A375 (cell line): ENCODE measurements around a stretch of chr3.

DNA sequence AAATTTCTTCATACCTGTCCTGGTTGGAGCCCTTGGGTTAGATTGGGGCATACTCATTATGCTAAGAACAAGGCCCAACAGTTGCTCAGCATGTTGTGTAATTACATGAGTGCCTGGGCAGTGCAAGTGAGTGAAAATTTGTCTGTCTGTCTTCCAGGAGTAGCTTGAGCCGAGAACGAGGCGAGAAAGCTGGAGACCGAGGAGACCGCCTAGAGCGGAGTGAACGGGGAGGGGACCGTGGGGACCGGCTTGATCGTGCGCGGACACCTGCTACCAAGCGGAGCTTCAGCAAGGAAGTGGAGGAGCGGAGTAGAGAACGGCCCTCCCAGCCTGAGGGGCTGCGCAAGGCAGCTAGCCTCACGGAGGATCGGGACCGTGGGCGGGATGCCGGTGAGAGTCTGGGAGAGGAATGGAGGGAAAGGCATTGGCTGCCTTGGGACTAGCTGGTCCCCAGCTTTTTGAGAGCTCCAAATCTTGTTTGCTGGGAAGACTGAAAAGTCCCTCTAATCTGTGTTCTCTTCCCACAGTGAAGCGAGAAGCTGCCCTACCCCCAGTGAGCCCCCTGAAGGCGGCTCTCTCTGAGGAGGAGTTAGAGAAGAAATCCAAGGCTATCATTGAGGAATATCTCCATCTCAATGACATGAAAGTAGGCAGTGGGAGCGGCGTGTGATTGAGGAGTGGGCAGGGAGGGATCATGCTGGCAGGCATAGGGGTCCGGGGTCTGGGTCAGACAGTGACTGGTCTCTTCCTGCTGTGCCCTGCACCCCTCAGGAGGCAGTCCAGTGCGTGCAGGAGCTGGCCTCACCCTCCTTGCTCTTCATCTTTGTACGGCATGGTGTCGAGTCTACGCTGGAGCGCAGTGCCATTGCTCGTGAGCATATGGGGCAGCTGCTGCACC is 10.1 kb upstream of the FAM131A start:
- RAMPAGE, long total RNA: no peak

GRCh38 chr3:184331171-184332068 is 6.0 kb upstream of the FAM131A start:
- RAMPAGE, long total RNA: no peak

- RAMPAGE, long total RNA: no peak
These were observed 4.8 kb upstream of the FAM131A start for GRCh38 chr3:184332271-184333352.

DNA sequence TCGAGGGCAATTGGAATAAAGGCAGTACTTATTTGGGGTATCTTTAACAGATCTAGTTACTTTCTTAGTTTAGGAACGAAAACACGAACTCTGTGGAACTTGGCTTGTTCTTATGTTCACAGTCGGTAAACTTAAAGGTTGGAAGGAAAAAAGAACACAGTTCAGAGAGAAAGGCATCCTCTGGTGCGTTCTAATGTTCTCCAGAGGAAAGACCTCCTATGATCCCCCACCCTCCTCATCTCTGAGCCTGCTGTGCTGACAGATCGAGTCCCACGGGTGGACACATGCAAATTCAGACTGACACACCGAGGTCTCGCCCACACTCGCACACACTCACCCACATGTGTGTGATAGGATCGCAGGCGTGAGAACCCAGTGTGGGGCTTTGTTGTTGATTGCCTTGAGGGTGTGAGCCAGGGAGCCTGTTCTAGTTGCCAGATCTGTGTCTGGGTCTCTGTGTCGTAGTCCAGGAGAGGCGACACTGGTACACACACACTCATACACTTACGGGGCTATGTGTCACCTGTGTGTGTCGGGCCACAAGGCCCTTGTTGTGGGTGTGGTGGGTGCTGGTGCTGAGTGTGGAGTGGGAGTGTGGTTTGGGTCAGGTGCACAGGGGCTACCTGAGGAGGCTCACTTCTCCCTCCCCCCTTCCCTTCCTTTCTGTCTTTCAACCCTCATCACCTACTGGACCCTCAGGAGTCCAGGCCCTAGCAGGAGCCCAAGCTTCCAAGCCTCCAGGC is 1.9 kb downstream of the EPHB3 start:
- RAMPAGE, long total RNA: no peak

DNA sequence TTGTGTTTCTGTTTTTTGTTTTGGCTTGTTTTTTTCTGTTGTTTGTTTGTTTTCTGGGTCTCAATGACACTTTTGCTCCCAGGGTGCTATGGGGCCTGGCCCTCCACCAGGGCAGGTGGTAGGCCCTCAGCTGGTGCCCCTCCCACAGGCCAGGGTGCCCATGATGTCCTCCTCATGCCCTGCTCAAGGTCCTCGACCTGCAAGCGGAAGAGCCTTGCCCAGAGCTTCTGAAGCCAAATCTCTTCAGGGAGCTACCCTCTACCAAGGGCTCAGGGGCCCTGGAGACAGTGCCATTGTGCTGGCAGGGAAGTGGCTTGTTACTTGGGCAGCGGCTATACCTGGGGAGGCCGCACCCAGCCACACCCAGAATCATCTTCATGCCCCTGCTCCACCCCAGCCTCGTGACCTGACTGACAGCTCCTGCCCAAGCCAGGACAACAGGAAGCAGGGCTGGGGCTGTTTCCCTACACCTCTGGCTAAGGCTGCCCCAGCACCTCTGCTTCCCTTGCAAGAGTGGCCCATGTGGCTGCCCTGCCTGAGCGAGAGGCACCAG is 5.3 kb downstream of the EPHB3 start:
- RAMPAGE, long total RNA: no peak

DNA sequence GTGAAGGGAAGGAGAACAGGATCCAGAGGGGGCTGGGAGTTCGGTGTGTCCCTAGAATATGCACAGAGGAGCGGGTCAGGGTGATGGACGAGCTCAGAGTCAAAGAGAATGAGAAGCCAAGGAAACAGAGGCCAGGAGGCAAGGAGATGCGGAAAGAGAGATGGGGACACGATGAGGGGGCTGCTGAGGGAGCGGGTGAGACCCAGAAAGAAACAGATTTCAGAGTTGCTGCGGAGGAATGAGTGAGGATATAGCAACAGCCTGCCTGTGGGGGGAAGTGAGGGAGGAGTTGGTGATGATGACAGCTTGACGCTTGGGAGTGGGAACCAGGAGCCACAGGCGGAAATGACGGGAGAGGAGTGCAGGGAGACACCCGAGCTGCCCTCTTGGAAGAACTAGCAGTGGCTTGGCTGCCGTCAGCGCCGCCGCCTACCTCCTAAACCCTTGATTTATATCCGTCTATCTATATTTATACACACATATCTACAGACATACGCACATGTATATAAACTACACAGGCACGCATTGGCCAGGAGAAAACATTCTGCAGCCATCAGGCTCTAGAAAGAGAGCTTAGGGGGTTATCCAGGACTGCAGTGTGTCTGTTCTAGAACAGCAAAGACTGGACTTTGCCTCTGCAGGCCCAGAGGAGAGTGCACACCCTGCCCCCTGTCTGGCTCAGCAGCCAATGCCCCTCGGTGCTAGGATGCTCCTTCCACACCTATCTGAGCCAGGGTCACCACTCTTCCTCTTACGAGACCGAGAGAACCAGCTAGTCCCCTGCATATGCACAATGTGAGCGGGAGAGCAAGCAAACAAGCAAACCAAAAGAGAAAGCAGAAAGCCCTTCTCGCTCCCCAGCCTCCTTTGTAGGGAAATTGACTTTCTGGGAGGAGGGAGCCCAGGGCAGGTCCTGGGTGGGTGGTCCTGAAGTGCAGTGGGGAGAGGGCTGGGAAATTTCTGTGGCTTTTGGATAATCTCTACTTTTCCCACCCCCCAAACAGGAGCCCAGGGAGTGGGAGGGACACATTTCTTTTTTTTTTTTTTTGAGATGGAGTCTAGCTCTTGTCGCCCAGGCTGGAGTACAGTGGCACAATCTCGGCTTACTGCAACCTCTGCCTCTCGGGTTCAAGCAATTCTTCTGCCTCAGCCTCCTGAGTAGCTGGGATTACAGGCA is 45.3 kb upstream of the MAGEF1 start:
- RAMPAGE, long total RNA: no peak

GRCh38 chr3:184800268-184800859 is 11.6 kb upstream of the VPS8 start:
- RAMPAGE, long total RNA: no peak

GRCh38 chr3:184814103-184814778 is 2.3 kb downstream of the VPS8 start:
- RAMPAGE, long total RNA: no peak

DNA sequence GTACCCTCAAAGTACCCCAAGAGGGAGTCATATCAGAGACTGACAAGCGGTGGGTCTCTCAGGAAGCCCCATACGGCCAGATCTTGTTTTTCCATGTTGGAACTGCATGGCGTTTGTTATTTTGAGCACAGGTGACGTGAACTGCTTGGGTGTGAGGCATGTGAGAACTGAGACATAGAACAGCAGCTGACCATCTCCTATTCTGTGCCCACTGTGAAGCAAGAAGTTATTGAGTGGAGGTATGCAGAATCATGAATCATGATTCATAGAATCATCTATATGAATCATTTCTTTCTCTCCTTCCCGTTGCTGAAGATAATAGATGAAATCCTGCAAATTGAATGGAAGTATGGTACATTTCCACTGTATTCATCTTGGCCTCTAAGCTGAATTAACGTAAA is 4.7 kb downstream of the VPS8 start:
- RAMPAGE, long total RNA: no peak

- RAMPAGE, long total RNA: no peak
These were observed 34.5 kb downstream of the VPS8 start for GRCh38 chr3:184846460-184846796.

GRCh38 chr3:185078321-185078860 is 74.5 kb downstream of the C3orf70 start:
- RAMPAGE, long total RNA: no peak

DNA sequence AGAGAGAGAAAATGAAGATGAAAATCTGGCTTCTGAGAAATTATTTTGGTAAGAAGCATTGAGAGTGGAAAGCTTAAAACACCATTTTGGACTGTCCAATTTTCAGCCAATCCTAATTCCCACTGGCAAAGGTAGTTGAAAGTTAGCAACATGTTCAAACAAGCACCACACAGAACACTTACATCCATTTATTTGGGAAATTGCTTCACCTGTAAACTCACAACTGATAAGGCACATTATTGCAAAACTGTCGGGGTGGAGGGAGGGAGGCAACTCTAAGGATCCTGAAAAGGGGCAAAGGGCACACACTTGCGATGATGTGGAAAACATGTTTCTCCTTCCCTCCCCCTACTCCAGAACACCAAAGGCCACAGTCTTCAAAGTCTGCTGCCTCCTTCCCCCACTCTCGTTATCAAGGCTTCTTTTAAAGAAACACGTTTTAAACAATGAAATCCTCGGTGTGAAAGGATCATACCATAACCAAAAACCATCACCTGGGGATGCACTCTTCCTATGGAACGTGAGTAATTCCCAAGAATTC is 9.3 kb downstream of the TMEM41A start:
- RAMPAGE, long total RNA: no peak

GRCh38 chr3:185634149-185634880 is 48.2 kb downstream of the SENP2 start:
- RAMPAGE, long total RNA: no peak

- RAMPAGE, long total RNA: no peak
These were observed 64.2 kb downstream of the IGF2BP2 start for GRCh38 chr3:185760390-185761256.

- RAMPAGE, long total RNA: no peak
These were observed 11.2 kb downstream of the TRA2B start for GRCh38 chr3:185926330-185927318.

DNA sequence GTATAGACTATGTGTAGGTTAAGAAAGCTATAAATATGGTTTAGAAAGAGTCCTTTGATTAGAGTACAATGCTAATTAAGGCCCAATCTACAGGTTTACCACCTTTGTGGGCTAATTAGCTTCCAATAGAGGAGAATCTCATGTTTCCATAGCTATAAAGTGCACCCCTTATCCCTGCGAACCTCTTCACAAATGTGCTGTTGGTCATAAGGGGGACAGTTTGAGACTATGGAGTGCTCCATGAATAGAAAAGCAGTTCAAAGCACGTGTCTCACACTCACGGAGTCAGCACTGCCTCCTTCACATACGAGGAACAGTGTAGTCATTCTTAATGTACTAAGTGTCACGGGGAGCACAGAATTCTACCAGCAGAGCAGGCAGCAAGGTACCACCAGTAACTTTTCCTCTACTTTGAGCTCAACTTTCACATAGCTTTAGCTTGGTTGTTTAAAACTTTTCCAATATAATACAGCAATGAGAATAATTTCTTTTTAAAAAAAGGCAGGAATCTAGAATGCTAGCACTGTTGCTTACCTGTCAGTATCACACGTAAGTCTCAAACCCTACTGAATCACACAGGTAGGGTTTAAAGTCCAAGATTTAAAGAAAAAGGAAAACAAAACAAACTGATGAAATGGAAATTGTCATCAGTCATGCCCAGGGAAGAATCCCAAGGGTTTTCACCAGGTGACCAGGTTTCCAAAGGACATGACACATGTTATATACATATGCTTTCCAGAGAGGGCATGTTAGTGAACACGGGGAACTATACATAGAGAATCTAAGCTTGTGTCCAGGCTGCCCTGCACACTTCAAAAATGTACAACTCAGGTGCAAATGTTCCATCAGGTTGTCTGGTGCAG is 61.9 kb downstream of the ETV5 start:
- RAMPAGE, long total RNA: no peak

DNA sequence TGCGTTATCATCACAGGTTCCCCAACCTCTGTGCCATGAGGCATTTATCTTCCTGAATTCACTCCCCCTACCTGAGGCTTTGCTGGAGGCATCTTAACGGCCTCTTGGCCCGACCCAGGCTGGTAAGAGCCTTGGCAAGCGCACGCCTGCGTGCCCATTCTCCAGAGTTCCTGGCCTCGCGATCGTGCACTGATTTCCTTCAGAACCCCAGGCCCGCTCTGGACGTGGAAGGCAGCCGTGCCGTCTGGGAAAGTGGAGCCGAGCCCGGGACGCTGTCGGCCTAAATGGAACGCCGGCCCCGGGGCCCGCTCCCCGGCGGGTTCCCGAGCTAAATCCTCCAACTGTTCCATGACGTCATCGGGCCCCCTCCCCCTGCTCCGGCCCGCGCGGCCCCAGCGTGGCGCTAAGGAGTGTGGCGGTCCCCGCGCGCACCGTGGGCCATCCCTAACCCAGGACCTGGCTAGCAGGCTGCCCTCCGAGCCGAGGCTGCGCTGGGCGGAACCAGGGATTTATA is 84.6 kb upstream of the ETV5 start:
- RAMPAGE, long total RNA: no peak

DNA sequence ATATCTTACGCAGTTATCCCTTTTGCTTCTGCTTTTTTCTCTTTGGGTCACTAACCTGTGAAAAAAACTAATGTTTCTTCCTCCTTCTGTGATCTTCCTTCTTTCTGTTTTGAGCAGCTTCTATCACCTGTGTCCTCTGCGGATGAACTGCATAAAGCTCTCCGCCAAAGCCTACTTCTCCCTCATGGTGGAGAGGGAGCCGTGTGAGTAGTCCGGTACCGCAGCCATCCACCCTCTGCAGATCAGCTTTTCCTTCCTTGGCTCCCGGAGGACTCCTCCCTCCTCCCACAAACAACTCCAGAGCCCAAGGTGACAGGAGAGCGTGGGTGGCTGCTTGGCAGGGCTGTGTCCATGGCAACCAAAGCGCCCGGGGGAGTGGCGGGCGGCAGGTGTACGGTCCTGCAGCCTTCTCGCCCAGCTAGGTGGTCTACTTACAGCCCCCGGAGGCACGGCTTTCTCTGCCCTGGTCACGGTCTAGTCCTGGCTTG is 106.1 kb downstream of the DGKG start:
- RAMPAGE, long total RNA: no peak

GRCh38 chr3:186361229-186361503 is 868 bp downstream of the DGKG start:
- RAMPAGE, long total RNA: no peak

DNA sequence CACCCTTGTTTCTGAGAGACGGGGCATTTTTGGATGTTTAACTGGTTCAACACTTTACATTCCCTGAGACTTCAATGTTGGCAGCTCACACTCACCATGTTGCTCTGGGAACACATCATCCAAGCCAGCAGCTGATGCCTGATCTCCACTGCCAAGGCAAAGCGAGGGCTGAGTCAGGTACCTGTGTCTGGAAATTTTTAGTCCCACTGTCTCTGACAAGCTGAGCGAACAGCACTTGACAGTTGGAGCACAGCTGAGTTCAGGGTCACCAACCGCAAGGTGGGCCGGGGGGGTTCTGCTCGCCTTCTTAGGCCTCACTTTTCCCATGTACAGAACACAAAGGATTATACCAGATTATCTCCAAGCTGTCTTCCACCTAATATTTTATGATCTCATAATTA is 3.6 kb upstream of the DGKG start:
- RAMPAGE, long total RNA: no peak